Measurements from ENCODE around the gene TIGD2.

- PRO-cap: no peak
Observed at GRCh38 chr4:87096784-87097531, 123.5 kb downstream of the KLHL8 start.

- PRO-cap: no peak
Observed at GRCh38 chr4:87121664-87122151, 98.7 kb downstream of the KLHL8 start.

- PRO-cap: no peak
Observed at GRCh38 chr4:87146634-87147651, 73.5 kb downstream of the KLHL8 start.

- PRO-cap: no peak
Observed at GRCh38 chr4:87500655-87500931, 28.6 kb downstream of the SPARCL1 start.

GRCh38 chr4:87526877-87527698 is 2.1 kb downstream of the SPARCL1 start:
- PRO-cap: bidirectional peak, plus-strand start at chr4:87527341, minus-strand start at chr4:87527212

- PRO-cap: no peak
Observed at GRCh38 chr4:87677551-87678141, 27.6 kb downstream of the DMP1 start.

- PRO-cap: no peak
Observed at GRCh38 chr4:87835236-87835415, 2.4 kb downstream of the MEPE start.

GRCh38 chr4:87982236-87982884 is 6.8 kb downstream of the SPP1 start:
- PRO-cap: no peak

DNA sequence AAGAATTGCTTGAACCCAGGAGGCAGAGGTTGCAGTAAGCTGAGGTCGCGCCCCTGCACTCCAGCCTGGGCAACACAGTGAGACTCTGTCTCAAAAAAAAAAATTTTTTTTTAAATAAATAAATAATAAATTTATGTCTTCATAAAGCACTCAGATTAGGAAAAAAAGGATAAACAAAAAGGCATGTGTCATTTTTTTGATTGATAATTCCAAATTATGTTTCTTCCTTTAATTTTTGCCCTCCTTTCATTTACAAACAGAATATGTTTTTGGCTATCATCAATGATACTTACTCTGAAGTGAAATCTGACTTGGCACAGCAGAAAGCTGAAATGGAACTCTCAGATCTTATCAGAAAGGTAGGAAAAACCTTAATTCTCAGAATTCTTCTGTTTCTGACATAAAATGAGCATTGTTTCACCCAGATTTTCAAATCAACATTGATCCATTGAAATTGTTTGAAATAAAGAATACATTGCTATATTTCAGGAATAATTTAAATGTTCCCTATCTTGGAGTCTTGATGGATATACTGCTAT is 54.3 kb downstream of the PKD2 start:
- PRO-cap: no peak

DNA sequence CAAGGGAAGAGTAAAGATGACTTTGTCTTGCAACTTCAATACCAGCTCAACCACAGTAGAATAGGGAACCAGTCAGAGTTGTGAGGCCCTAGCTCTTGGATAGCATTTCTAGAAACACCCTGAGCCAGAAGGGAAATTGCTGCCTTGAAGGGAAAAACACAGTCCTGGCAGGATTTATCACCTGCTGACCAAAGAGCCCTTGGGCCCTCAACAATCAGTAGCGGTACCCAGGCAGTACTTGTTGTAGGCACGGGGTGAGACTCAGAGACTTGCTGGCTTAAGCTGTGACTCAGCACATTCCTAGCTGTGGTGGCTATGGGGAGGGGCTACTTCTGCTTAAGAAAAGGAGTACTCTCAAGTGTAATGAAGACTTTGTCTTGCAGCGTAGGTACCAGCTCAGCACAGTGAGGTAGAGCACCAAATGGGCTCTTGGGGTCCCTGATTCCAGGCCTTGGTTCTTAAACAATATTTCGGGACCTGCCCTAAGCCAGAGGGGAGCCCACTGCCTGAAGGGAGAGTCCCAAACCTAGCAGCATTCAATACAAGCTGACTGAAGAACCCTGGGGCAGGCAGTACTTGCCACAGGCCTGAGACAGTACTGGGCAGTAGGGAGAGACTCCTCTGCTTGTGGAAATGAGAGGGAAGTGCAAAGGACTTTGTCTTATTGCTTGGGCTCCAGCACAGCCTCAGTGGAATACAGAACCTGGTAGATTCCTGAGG is 19.9 kb upstream of the ABCG2 start:
- PRO-cap: no peak

- PRO-cap: no peak
Observed at GRCh38 chr4:88225115-88225556, 59.2 kb downstream of the PPM1K start.

- PRO-cap: no peak
Observed at GRCh38 chr4:88575195-88575565, 17.1 kb upstream of the HERC3 start.

- PRO-cap: no peak
Observed at GRCh38 chr4:88613089-88613991, 21.1 kb downstream of the HERC3 start.

DNA sequence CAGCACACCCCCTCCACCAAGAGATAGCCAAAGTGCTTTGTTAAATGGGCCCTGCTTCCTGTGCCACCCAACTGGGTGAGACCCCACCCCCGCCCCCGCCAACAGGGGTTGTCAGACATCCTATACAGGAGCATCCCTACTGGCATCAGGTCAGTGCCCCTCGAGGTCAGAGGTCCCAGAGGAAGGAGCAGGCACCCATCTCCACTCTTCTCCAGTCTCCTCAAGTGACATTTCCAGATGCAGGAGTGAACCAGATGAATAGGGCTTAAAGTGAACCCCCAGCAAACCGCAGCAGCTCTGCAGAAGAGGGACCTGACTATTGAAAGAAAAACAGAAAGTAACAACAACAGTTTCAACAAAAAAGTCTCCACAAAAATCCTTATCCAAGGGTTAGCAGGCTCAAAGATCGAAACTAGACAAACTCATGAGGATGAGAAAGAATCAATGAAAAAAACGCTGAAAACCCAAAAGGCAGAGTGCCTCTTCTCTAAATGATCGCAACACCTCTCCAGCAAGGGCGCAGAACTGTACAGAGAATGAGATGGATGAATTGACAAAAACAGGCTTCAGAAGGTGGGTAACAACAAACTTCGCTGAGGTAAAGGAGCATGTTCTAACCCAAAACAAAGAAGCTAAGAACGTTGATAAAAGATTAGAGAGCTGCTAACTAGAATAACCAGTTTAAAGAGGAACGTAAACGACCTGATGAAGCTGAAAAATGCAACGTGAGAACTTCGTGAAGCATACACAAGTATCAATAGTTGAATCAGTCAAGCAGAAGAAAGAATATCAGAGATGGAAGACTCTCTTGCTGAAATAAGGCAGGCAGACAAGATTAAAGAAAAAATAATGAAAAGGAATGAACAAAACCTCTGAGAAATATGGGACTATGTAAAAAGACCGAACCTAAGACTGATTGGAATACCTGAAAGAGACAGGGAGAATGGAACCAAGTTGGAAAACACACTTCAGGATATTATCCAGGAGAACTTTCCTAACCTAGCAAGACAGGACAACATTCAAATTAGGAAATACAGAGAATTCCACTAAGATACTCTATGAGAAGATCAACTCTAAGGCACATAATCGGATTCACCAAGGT is 42.7 kb downstream of the HERC3 start:
- PRO-cap: no peak

DNA sequence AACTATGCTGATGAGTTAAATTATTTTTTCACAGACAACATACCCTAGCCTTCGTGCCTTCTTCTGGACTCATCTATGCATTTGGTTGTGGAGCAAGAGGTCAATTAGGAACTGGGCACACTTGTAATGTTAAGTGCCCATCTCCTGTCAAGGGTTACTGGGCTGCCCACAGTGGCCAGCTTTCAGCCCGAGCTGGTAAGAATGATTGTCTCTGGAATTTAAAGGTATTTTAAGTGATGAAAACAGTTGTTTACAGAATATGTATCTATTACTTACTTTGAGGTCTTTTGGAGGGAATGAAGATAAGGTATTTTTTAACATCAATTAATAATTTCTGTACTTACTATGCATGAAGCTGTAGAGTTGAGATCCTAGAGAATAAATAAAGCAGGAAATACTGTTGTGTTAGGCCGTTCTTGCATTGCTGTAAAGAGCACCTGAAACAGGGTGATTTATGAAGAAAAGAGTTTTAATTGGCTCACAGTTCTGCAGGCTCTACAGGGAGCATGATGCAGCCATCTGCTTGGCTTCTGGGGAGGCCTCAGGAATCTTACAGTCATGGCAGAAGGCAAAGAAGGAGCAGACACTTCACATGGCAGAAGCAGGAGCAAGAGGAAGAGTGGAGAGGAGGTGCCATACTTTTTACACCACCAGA is 41.7 kb downstream of the NAP1L5 start:
- PRO-cap: no peak

GRCh38 chr4:88758271-88758623 is 60.6 kb upstream of the NAP1L5 start:
- PRO-cap: no peak

- PRO-cap: no peak
Observed at GRCh38 chr4:89000787-89001507, 56.0 kb downstream of the FAM13A start.

GRCh38 chr4:89029378-89029770 is 27.6 kb downstream of the FAM13A start:
- PRO-cap: no peak

GRCh38 chr4:89110541-89110817 is 854 bp upstream of the TIGD2 start:
- PRO-cap: no peak

DNA sequence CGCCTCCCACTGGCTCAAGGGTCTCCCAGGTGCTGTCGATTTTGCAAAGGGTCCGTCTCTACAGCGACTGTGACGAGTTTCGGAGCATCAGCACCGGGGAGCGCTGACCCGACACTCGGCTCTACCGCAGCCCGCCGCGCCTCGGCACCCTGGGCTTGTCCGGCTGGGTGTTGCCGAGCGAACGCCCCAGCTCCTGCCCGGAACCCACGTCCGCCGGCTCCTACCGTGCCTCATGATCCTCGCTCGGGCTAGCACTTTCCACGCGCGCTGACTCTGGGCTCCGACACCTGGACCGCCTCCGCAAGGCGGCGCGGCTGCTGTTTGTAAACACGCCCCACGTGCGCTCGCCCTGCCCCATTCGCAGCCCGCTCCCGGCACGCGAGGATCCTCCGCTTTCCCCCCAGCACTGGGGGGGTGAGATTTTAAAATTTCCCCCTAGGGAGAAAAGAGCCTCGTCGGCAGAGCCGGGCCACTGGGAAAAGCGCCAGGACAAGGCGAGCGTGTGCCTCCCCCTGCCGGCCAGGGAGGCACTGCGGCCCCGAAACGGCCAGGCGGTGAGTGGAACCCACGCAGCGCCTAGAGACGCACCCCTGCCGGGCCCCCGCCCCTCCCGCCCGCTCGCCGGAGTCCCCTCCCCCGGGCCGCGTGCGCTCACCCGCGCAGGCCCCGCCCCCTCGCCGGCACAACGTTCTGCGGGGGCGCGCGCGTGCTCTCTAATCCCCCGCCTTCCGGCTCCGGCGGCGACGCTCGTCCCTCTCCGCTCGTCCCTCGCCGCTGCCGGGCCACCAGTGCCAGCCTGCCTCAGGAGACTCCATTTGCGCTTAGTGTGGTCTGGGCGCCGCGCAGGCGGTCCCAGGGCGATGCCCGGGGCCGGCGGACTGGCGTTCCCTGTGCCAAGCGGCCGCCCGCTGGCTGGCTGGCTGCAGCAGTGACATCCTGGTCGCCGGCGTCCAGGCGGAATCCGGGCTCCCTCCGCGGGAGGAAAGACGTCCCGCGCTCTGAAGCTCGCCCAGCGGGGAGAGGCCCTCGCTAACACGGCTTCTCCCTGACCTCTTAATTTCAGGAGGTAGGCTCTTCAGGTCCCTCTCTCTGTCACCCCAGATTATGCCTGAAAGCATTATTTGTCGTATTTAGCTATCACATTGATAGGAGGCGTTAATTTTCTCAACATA is at the start of gene TIGD2:
TSS of gene TIGD2 (plus strand) at position 716 of the 1,172 bp plus-strand sequence.
- PRO-cap: unidirectional peak, minus-strand start at position 294 of the sequence; bidirectional peak, plus-strand start at position 683 of the sequence, minus-strand start at position 523 of the sequence